ENCODE data around the genes GIGYF1 and MUC17.

- PRO-cap = bidirectional peak, plus-strand start at chr7:100585019, minus-strand start at chr7:100584852; bidirectional peak, plus-strand start at chr7:100585875, minus-strand start at chr7:100585715
- RRBS, 2 experiments = 2 to 4% methylated on average over 11 to 13 of the region's 46 CpGs
Observed at GRCh38 chr7:100584973-100586022, 631 bp downstream of the LRCH4 start.

DNA sequence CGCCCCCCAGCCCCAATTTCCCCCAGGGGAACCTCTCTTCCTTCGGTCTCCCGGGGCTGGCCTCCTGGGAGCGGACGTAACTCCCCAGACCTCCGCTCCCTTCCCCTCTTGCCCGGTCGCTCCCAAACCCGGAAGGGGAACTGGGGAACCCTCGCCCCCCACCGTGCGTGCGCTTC lies 300 bp downstream of the GNB2 start:
- PRO-cap = no peak
- RRBS, 2 experiments = 3% methylated on average over 5 of the region's 13 CpGs

DNA sequence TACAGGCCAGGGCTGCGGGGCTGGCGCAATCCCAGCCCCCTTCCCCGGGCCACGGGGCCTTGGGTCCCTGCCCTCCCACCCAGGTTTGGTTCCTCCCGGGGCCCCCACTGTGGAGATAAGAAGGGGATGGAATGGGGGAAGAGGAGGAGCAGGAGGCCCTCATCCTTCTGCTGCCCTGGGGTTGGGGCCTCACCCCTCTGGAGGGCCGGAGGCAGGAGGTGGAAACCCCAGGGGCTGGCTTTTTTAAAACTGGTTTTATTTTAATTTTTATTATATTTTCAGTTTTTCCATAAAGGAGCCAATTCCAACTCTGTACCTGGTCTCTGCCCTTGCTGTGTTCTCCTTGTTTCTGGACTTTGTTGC lies 5.3 kb downstream of the GNB2 start:
- PRO-cap = no peak
- RRBS, 2 experiments = 33 to 35% methylated on average over 3 of the region's 6 CpGs

- PRO-cap = no peak
- RRBS, 2 experiments = 79 to 83% methylated on average over 5 of the region's 26 CpGs
Observed at GRCh38 chr7:100681106-100682071, 7.8 kb downstream of the GNB2 start.

DNA sequence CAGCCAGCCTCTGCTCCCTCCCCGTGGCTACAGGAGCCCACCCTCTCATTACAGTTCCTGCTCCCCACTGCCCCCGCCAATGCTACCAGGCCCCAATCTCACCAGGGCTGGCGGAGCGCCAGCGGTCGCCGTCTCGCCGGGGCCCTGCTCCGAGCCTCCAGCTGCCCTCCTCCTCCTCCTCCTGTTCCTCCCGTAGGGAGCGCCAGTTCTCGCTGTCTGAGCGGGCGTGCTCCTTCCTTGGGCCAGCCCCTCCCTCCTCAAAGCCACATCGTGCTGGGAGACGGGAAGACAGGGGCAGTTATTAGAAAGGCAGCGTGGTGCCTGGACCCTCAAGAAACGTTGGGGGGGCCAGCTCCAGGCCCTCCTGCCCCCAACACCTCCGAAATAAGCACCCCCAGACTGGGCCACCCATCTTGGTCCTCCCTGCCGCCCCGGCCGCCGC lies 7.5 kb downstream of the GIGYF1 start:
- PRO-cap = no peak
- RRBS, 2 experiments = no CpG with 5 or more reads among the region's 24 CpGs

DNA sequence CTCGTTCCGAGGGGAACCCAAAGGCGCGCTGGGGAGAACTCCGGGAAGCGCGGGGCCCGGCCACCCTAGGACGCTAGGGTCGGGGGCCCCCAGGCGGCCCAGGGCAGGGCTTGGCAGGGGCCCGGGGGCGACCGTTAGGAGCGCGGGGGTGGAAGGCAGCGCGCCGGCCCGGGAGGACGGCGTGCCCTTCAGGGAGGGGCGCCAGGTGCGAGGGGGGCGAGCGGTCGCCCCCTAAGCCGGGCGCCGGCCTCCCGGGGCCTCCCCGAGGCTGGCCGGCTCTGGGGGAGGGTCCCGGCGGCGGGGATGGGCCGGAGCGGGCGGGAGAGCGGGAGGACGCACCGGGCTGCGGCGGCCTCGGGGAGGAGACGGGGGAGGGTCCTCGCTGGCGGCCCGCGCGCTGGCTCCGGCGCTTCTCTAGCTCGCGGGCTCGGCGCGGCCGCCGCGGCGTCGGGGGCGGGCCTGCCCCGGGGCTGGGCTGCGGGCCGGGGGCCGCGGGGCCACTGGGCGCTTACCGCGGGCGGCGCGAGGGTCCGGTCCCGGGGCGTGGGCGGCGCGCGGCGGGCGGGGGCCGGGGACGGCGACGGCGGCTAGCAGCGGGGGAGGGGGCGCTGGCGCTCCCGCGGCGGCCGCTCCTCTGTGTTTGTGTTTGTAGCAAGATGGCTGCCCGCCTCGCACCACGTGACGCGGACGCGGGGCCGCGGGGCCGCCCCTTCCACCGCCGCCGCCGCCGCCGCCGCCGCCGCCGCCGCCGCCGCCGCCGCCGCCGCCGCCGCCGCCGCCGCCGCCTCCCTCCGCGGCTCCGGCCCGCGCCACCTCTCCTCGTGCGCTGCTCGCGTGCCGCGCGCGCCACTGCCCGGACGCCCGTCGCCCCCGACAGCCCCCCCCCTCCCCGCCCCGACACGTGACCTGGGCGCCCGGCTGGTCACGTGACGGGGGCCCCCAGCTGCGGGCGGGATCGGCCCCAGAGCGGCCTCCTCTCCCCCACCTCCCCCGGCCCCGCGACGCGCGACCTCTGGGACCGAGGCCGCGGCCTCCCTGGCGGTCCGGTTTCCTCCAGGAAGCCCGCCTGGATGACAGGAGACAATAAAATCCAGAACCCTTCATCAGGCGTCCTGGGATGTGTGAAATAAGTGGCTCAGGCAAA lies at the start of gene GIGYF1:
Gene GIGYF1, minus strand, starts transcription at position 653 of the 1,144 bp plus-strand sequence.
- PRO-cap = bidirectional peak, plus-strand start at position 647 of the sequence, minus-strand start at position 642 of the sequence
- RRBS, 2 experiments = 2% methylated on average over 88 to 91 of the region's 171 CpGs

- PRO-cap = no peak
- RRBS, 2 experiments = 4% methylated on average over 7 of the region's 29 CpGs
Observed at GRCh38 chr7:100705168-100705803, 635 bp upstream of the POP7 start.

GRCh38 chr7:100826624-100827332 lies 545 bp downstream of the EPHB4 start:
- PRO-cap = no peak
- RRBS, 2 experiments = 1 to 2% methylated on average over 20 to 30 of the region's 65 CpGs

- PRO-cap = no peak
- RRBS, 2 experiments = 23 to 28% methylated on average over 6 of the region's 33 CpGs
Observed at GRCh38 chr7:100894090-100894766, 1.5 kb downstream of the ACHE start.

GRCh38 chr7:100924191-100924899 lies 25.0 kb upstream of the MUC3A start:
- PRO-cap = no peak
- RRBS, 2 experiments = no CpG with 5 or more reads among the region's 7 CpGs

GRCh38 chr7:101019664-101020282 lies at the start of gene MUC17:
Gene MUC17, plus strand, starts transcription at chr7:101020081.
- PRO-cap = no peak
- RRBS, 2 experiments = no CpG with 5 or more reads among the region's 12 CpGs

DNA sequence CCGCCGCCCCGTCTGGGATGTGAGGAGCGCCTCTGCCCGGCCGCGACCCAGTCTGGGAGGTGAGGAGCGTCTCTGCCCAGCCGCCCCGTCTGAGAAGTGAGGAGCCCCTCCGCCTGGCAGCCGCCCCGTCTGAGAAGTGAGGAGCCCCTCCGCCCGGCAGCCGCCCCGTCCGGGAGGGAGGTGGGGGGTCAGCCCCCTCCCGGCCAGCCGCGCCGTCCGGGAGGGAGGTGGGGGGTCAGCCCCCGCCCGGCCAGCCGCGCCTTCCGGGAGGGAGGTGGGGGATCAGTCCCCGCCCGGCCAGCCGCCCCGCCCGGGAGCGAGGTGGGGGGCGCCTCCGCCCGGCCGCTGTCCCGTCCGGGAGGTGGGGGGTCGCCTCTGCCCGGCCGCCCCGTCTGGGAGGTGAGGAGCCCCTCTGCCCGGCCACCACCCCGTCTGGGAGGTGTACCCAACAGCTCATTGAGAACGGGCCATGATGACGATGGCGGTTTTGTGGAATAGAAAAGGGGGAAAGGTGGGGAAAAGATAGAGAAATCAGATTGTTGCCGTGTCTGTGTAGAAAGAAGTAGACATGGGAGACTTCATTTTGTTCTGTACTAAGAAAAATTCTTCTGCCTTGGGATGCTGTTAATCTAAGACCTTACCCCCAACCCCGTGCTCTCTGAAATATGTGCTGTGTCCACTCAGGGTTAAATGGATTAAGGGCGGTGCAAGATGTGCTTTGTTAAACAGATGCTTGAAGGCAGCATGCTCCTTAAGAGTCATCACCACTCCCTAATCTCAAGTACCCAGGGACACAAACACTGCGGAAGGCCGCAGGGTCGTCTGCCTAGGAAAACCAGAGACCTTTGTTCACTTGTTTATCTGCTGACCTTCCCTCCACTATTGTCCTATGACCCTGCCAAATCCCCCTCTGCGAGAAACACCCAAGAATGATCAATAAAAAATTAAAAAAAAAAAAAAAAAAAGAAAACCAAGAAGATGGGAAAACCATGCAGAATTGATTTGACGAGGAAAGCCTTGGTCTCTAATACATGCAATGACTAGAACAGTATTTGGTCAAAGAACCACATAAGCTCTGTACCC lies 7.5 kb downstream of the TRIM56 start:
- PRO-cap = no peak
- RRBS, 2 experiments = no CpG with 5 or more reads among the region's 57 CpGs

GRCh38 chr7:101122489-101123197 lies 4.3 kb upstream of the SERPINE1 start:
- PRO-cap = no peak
- RRBS, 2 experiments = no CpG with 5 or more reads among the region's 12 CpGs

DNA sequence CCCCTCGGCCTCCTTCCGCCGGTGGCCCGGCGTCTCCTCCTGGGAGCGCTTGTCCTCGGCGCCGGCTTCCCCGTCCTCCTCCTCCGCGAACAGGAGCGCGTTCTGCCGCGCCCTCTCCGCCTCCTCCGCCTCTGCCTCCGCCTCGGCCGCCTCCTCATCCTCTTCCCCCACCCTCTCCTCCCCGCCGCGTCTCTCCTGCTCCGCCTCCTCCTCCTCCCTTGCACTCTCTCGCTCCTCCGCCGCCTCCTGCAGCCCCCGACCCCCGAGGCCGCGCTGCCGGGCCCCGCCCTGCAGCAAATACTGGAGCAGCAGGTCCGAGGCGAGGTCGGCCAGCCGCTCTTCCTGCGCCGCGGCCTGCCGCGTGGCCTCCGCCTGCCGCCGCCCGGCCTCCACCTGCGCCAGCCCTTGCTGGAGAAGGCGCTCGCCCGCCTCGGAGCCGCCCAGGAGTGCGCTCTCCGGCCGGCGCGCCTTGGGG lies 1.8 kb downstream of the VGF start:
- PRO-cap = no peak
- RRBS, 2 experiments = under 1% methylated on average over 14 to 20 of the region's 58 CpGs

DNA sequence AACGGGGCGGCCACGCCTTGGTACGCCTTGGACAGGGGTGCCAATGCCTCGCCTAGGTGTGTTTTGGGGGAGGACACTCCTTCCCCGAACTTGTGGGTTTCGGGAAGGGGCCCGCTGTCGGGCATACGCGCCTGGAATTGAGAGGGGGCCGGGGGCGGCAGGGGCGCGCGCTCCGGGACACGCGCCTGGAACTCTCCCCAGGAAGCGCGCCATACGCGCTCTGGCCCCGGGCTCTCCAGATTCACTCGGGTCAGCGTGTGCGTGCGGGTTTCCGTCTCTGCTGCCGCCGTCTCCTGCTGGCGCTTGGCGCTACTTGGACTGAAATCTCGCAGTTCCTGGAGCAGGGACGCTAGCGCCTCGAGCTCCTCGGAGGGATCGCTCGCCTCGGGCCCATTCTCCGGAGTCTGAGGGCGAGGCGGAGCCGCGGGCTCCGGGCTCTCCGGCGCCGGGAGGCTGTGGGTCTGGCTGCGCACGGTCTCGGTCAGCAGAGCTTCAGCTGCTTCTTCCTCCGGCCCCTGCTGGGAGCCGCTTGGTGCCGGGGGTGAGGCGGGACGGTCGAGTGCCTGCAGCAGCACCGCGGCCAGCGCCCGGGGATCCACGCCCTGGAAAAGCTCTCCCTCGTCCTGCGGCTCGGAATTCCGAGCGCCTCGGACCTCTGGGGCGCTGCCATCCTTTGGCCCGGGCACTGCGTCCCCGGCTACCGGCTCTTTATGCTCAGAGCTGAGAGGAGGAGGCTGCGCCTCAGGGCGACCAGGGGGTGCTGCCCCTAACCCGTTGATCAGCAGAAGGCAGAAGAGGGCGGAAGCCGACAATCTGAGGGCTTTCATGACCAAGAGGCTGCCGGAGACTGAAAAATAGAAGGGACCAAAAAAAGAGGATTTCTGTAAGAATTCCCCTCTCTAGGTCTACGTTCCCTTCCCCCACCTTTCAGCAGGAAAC lies 1.1 kb downstream of the VGF start:
- PRO-cap = no peak
- RRBS, 2 experiments = 2 to 4% methylated on average over 26 to 28 of the region's 82 CpGs

- PRO-cap = no peak
- RRBS, 2 experiments = 3 to 6% methylated on average over 5 of the region's 24 CpGs
Observed at GRCh38 chr7:101216692-101217158, 656 bp downstream of the PLOD3 start.

- PRO-cap = no peak
- RRBS, 2 experiments = no CpG with 5 or more reads among the region's 14 CpGs
Observed at GRCh38 chr7:101233855-101234335, 3.7 kb downstream of the CLDN15 start.

DNA sequence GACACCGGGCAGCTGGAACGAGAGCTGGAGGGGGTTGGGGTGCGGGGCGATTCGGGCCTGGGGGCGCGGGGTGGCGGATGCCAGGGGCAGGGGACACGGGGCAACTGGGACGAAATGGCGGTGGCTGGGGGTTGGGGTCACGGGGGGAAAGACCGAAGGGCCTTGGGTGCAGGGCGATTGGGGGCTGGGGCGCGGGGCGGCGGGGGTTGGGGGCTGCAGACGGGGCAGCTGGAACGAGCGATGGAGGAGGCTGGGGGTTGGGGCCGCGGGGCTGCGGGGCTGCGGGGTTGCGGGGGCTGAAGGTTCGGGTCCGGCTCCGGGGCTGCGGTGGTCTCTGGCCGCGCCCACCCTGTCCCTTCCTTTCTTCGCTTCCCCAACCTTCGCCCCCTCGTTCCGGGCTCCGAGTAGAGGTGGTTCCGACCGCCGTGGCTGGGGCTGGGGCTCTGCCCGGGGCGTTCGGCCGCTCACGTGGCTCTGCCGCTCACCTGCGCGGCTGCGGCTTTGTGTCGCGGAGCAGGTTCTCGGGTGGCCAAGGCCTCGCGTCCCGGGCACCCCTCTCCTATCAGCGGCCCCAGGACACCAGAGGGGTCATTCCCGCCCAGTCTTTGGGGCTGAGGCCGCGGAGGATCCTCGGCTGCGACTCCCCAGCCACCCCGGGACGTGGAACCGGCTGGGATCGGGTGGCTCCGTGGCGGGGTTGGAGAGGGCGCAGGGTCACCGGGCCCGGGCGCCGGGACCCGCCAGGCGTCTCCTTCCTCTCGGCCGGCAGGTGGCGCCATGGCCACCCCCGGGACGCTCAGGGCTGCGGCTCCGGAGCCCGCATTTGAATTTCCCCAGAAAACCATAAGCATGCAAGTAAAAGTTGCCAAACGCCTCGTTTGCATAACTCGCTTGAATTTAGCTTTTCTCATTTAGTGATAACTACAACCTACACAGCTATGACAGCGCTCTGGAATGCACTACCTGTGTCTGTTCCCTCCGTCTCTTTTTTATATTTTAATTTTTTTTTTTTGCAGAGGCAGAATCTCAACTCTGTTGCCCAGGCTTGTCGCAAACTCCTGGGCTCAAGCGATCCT lies 1.0 kb downstream of the COL26A1 start:
- PRO-cap = no peak
- RRBS, 2 experiments = 2% methylated on average over 24 to 34 of the region's 89 CpGs

DNA sequence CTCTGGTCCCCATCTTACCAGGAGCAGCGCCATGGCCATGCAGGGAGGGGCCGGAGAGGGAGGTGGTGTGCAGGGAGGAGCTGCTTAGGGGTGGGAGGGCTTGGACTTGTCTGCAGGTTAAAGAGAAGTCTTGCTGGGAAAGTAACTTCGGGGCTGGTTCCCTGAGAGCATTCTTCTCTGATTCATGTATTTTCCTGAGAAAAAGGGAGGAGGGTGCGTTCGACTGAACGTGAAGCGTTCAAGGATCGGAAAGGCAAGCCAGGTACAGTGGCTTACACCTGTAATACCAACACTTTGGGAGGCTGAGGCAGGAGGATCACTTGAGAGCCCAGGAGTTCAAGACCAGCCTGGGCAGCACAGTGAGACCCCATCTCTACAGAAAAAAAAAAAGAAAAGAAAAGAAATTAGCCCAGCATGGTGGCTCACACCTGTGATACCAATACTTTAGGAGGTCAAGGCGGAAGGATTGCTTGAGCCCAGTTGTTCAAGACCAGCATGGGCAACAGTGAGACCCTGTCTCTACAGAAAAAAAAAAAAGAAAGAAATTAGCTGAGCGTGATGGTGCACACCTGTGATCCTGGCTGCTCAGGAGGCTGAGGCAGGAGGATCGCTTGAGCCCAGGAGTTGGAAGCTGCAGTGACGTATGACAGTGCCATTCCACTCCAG lies 15.6 kb downstream of the CUX1 start:
- PRO-cap = no peak
- RRBS, 2 experiments = 75 to 87% methylated on average over 2 of the region's 12 CpGs

DNA sequence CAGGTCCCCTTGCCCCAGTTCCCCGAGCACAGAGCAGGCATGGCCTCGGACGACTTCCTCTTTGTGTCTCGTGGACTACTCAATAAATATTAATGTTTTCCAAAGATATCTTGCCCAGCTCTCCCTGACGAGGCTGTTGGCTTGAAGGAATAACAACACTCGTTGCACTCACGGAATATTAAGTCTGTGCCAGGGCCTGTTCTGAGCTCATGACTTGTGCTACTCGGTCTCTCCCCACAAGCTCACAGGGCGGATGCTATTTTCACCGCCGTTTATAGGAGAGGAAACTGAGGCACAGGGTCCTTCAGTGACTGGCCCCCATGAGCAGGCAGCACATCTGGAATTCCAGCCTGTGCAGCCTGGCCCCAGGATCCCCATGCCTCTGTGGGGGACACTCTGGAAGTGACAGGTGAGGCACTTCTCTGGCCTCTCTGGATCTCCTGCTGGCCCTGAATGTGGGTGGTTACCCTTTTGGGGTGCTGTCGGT lies 68.3 kb downstream of the CUX1 start:
- PRO-cap = no peak
- RRBS, 2 experiments = no CpG with 5 or more reads among the region's 12 CpGs